ENCODE measurements around a stretch of chr1.

GRCh38 chr1:56684048-56684642 lies 39.0 kb downstream of the PRKAA2 start:
- PRO-cap, 3 experiments: no peak in any of the 3 experiments
- RRBS: no CpG with 5 or more reads among the region's 4 CpGs

- PRO-cap, 3 experiments: no peak in any of the 3 experiments
- RRBS: no CpG with 5 or more reads among the region's 8 CpGs
These were observed 30.6 kb downstream of the FYB2 start for GRCh38 chr1:56788443-56789115.

DNA sequence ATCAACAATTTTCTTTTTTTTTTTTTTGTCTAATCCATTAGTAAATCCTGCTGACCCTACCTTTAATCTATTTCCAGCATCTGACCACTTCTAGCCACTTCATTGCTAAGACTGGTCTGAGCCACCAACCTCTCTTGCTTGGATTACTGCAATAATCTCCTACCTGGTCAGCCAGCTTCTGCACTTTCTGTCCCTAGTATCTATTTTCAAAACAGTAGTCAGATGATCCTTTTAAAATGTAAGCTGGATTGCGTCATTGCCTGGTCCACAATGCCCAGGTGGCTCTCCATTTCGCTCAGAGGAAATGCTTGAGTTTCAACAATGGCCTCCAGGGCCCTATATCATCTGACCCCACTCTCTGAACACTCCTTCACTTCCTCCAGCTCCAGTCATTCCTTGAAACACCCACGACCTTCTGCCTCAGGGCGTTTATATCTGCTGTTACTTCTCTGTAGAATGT lies 2.3 kb downstream of the FYB2 start:
- PRO-cap, 3 experiments: no peak in any of the 3 experiments
- RRBS: no CpG with 5 or more reads among the region's 4 CpGs

- PRO-cap, 3 experiments: no peak in any of the 3 experiments
- RRBS: no CpG with 5 or more reads among the region's 11 CpGs
These were observed 2.2 kb downstream of the C8B start for GRCh38 chr1:56963298-56964290.

DNA sequence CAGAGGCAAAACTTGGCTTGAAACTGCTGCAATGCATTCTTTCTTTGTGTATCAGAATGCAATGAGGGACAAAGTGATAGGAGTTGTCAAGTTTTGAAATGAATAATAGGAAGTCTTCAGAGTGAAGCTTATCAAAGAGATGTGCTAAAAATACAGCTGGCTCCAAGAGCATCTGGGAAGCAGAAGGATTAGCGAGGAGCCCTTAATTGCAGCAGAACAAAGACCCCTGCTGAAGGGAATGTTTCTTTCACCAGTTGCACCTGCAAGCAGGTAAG lies 124.2 kb upstream of the C8B start:
- PRO-cap, 3 experiments: no peak in any of the 3 experiments
- RRBS: no CpG with 5 or more reads among the region's 1 CpG

DNA sequence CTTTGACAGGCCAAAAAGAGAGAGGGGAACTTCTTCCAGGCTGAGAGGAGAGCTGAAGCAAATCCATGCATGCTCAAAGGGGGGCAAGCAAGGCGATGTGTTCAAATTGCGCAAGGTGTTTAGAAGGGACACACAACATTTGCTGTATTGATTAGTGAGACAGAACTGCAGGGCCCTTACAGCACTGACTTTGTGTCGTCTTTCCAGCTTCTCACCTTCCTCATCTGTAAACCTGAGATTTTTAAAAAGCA lies 145.3 kb downstream of the DAB1 start:
- PRO-cap, 3 experiments: no peak in any of the 3 experiments
- RRBS: no CpG with 5 or more reads among the region's 3 CpGs

DNA sequence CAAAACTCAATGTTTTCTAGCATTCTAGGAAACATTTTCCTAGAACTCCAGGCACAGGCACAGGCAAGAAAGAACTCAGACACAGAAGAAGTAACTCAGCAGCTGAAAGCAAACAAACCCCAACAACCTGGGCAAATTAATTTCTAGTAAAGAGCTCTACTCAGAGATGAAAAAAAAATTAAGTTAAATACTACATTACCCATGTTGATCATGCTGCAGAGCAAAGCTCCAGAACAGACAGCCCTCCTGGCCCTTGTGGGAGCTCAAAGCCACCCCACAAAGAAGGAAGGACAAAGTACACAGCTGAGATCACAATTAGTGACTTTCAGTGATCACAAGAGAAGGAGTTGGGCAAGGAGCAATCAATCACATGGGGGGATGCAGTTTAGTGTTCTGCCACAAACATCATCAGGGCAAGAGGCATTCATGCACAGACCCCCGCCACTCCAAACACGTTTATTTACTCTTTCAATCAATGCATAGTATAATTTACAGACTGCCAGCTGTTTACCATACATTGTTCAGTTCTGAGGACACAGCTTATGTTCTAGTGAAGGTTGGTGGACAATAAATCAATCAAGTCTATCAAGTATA lies 114.2 kb downstream of the DAB1 start:
- PRO-cap, 3 experiments: no peak in any of the 3 experiments
- RRBS: no CpG with 5 or more reads among the region's 2 CpGs

GRCh38 chr1:58724984-58725324 lies 25.1 kb upstream of the MYSM1 start:
- PRO-cap, 3 experiments: no peak in any of the 3 experiments

GRCh38 chr1:58812870-58813504 lies 29.1 kb upstream of the JUN start:
- PRO-cap, 3 experiments: no peak in any of the 3 experiments
- RRBS: no CpG with 5 or more reads among the region's 4 CpGs

DNA sequence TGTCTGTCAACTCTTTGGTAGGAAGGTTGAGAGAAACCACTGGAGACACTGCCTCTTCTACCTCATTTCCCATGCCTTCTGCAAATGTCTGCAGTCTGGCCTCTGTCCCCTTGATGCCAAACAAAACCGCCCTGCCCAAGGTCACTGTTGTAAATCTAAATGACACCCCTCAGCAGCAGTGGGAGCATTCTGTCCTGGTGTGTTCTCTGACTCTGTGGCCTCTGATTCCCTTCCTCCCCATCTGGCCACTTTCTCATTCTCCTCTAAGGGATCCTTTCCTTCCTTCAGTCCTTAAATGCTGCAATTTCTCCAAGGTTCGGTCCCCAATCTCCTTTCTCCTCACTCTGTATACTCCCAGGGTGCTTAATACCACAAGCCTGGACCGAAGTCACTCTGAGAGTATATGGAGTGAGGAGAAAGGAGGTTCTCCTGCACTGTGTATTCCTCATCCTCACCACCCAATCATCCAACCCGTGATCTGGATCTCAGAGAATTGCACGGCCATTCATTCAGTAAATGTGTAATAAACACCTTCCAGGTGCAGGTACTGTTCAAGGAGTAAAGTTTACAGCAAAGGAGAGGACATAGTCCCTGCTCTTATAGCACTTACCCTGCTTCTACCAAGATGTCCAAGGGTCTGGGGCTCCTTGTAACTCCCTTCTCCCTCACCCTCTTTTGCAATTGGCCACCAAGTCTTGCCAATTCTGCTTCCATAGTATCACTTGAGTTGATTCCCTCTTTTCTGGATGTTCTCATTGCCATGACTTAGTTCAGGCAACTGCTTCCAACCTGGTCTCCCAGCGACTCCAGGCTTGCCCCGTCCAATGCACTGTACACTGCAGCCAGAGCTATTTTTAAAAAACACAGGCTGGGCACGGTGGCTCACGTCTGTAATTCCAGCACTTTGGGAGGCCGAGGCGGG lies 139.2 kb upstream of the JUN start:
- PRO-cap, 3 experiments: no peak in any of the 3 experiments
- RRBS: no CpG with 5 or more reads among the region's 11 CpGs

- PRO-cap, 3 experiments: peak in 1 of 3 experiments; most common plus-strand start chr1:59084087 (in 1); most common minus-strand start chr1:59084109 (in 1)
- RRBS: no CpG with 5 or more reads among the region's 8 CpGs
These were observed 212.8 kb upstream of the FGGY start for GRCh38 chr1:59083804-59084798.

- PRO-cap, 3 experiments: no peak in any of the 3 experiments
- RRBS: no CpG with 5 or more reads among the region's 5 CpGs
These were observed 218.4 kb downstream of the FGGY start for GRCh38 chr1:59515253-59515816.

DNA sequence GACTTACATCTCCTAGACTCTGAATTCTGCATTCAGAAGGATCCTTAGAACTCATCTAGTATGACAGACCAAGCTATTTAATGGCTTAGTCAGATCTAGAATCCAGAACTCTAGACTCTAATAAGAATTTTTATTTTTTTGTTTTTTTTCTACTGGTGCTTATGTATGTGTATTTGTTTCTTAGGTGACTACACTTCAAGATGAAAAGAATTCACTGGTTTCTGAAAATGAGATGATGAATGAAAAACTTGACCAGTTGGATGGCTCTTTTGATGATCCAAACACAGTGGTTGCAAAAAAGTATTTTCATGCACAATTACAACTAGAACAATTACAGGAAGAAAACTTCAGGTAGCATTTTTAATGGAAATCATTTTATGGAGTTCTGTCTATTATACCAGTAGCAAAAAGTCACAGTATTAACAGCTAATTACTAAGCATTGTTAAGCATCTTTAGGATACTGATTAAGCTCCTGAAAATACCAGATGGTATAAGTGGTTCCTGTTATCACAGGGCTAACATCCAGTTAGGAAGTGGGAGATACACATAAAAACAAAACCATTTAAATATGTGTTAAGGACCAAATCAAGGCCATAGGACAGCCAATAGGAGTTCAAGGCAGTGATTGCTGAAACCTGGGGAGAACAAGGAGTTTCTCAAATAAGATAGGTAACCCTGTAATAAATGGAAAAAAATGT lies 28.6 kb downstream of the HOOK1 start:
- PRO-cap, 3 experiments: no peak in any of the 3 experiments

DNA sequence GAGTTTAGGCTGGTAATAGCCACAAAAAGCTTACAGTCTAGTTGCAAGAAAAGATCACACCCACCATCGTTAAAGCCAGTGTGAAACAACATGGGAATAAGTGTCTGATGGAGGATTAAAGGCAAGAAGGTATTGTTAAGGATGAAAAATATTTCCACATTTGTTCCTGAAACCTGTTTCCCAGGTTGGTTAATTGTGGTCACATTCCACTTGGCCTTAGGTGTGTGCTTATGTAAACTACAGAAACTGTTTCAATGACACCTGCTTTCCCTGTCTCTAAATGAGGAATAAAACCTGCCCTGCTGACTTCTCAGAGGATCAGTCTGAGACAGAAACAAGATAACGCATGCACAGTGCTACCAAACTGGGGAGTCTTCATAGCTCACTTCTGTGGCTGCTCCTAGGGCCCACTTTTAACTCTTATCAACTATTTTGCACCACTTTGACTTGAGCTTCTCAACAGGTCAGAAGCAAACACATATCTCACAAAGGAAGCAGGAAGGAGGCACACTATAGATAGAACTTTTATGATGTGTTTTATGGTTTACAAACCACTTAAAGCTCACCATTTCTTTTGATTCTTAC lies 33.7 kb downstream of the CYP2J2 start:
- PRO-cap, 3 experiments: no peak in any of the 3 experiments
- RRBS: no CpG with 5 or more reads among the region's 2 CpGs

DNA sequence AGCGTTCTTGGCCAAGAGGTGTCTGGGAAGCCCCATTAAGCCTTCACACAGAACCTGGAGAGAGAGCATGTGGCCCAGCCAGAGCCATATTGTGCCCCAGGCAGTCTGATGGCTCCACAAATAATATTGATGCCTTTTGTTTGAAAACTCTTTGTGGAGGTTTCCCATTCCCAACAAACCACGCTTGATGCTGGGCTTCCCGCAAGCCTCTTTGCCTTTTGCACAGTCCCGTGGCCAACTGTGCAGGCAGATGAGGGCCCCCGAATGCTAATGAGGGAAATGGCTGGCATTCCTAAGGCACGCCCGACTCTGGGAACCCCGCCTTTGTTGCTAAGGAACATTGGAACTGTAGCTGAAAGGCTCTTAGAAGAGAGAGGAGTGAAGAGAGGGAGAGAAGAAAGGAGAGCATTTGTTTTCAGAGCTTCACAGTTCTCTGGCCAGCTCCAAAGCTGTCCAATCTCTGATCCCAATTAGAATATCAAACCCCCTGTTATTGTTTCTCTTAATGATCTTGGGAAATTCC lies 59.9 kb upstream of the CYP2J2 start:
- PRO-cap, 3 experiments: no peak in any of the 3 experiments
- RRBS: no CpG with 5 or more reads among the region's 8 CpGs

DNA sequence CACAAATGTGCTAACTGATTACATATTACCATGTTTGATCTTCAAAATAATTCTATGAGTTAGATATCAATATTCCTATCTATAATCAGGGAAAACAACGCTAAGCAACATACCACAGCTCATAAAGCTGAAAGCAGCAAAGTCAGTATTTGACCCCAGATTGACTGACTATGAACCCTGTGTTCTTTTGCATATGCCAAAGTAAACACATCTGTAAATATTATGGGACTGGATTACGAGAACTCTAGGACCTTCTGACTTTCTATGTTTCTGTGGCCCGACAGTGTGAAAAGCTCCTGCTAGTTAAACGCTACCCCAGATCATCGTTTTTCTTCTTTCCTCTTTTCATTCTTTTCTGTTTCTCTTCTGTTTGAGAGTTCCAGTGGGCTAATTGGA lies 201.2 kb upstream of the C1orf87 start:
- PRO-cap, 3 experiments: no peak in any of the 3 experiments
- RRBS: no CpG with 5 or more reads among the region's 5 CpGs

GRCh38 chr1:60281189-60281960 lies 207.8 kb upstream of the C1orf87 start:
- PRO-cap, 3 experiments: no peak in any of the 3 experiments
- RRBS: no CpG with 5 or more reads among the region's 10 CpGs

DNA sequence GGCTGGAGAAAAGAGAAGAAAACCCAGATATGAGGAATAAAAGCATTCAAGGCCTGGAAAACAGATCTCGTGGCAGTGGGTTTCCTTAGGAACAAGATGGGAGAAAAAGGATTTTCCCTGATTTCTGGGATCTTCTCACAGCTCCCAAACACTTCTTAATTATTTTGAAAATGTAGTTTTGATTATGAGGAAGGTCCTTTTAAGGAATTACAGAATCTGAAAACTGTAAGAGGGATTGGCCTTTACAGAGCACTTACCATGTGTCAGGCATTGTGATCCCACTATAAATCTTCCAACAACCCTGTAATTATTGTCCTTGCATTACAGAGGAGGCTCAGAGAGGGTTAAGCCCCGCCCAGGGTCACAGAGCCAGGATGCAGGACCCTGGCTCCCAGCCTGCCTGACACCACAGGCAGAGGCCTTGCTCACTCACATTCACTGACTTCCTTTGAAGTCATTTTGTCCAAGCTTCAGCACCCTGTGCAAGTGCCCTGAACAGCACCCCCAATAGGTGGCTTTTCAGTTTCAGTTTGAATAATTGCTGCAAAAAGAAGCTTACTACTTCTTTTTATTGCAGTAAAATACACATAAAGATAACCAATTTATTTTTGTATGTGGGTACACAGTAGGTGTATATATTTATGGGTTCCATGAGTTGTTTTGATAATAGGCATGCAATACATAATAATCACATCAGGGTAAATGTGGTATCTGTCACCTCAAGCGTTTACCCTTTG lies 256.8 kb upstream of the NFIA start:
- PRO-cap, 3 experiments: no peak in any of the 3 experiments
- RRBS: no CpG with 5 or more reads among the region's 3 CpGs

- PRO-cap, 3 experiments: peak in 1 of 3 experiments; most common minus-strand start chr1:60990001 (in 1)
- RRBS: no CpG with 5 or more reads among the region's 3 CpGs
These were observed 92.6 kb upstream of the NFIA start for GRCh38 chr1:60989797-60990211.

DNA sequence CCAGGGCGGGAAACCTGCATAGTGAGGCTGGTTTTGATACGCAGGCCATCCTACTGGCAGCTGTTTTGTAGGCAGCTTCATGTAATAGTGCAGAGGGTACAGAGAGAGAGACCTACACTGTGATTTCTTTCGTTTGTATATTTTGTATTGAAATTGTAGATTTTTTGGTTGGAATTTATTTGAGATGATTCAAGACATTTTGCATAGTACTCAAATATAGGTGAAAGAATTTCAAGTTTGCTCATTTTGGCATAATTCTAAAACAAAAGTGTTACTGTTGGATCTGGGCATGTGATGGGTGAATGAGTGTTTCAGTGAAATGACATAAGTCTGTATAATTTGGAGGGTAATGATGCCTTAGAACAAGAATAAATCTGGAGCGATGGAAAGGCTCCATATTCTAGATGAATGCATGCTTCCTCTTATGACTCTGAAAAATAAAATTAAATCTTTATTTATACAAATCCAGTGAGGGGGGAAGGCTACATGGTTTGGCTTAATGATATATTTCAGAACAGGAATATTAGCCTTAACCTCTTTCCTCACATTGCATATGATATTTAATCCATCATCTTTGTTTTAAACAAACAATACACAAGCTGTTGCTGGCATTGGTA lies 41.0 kb downstream of the NFIA start:
- PRO-cap, 3 experiments: no peak in any of the 3 experiments
- RRBS: no CpG with 5 or more reads among the region's 4 CpGs

Measured in breast (tissue), 4 donors.